Cerebellum (tissue), 5 donors: ENCODE data around the gene GBE1.

DNA sequence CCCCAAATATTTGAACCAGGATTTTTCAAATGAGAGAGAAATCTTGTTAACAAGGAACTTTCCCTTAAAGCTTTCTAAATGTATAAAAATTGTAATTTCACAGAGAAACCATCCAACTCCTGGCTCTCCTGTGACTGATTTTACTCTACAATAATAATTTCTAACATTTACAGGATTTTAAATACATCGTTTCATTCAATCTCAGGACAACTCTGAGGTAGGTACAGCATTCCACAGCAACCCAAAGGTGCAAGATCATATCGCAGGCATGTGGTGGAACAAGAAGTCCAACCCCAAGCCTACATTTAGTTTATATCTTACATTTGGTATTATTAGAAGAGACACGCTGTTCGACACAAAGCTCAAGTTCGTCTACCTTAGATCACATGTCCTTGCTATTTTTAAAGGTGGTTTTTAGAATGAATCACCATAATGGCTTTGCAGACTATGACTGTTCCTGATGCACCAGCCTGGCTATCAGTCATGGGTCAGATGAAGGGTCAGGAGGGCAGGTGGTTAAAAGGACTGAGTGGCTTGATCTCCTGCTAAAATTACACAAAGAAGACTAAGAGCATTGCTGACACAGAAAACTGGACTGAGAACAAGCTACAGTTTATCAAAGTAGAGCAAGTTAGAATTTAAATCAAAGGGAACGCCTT lies 26.2 kb downstream of the SHQ1 start:
- PRO-cap, 3 experiments, result no peak in any of the 3 experiments
- RAMPAGE, long total RNA, result no peak

DNA sequence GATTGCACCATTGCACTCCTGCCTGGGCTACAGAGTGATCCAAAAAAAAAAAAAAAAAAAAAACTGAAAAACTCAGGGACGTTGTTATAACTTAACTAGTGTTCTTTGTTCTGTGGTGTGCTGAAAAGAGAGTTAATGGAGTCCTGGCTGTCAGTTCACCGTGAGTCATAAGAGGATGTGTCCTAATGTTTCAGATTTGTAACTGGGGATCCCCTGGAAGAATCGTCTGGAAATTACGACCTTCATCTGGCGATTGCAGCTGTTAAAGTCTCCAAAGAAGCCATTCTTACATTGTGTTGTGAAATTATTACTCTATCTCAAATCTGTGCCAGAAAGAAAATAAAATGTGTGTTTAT lies 1.0 kb upstream of the GXYLT2 start:
- PRO-cap, 3 experiments, result no peak in any of the 3 experiments
- RAMPAGE, long total RNA, result no peak

- PRO-cap, 3 experiments, result no peak in any of the 3 experiments
- RAMPAGE, long total RNA, result no peak
Measured at GRCh38 chr3:72938270-72939173, 50.7 kb downstream of the GXYLT2 start.

GRCh38 chr3:72960497-72961164 lies 36.0 kb upstream of the PPP4R2 start:
- PRO-cap, 3 experiments, result no peak in any of the 3 experiments
- RAMPAGE, long total RNA, result no peak

- PRO-cap, 3 experiments, result no peak in any of the 3 experiments
- RAMPAGE, long total RNA, result no peak
Measured at GRCh38 chr3:72979478-72980137, 17.0 kb upstream of the PPP4R2 start.

DNA sequence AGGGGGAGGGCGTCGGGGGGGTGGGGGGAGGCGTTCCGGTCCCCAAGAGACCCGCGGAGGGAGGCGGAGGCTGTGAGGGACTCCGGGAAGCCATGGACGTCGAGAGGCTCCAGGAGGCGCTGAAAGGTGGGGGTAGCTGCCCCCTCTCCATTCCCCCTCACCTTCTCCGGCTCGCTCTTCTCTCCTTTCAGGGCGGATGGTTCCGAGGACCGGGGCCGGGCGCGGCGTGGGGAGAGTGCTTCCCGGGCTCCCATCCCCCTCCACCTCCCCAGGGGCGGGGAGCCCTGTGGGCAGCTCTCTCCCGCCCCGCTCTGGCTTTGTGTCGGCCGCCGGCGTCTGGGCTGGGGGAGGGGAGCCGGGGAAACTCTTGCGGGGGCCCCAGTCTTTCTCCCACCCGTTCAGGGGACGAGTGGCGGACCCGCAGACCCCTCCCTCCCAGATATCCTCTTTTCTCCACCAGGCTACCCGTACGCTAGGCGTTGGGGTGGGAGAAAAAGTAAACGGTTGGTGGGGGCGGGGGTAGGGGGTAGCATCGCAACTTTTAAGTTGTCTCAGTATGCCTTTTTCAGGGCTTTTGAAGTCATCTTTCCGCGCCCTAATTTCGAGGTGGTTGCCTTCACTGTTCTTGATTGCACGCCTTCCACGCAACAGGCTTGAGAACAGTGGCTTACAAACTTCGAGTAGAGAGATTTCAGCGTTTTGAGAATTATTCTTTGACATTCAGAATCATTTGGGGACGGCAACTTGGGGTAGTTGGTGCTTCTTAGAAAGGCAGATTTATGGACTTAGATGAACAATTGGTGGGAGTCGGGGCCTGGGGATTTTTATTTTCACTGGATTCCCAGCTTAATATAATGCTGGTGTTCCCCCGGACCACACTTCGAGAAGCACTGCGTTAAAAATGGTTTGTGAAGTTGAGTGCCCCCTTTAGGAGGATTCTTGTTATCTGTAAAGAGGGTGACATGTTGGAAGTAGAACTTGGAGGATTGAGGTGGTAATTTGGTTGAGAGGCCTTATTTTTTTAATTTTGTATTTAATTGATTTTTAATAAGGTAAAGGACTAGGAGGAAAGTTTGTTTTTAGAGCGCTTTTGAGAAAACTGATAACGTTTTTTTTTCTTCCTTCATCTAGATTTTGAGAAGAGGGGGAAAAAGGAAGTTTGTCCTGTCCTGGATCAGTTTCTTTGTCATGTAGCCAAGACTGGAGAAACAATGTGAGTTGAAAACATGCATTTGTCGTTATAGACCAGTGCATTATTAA lies 765 bp downstream of the PPP4R2 start:
- PRO-cap, 3 experiments, result peak in 3 of 3 experiments; most common minus-strand start position 892 of the sequence (in 2)
- RAMPAGE, long total RNA, result start-site peak on the plus strand centred at position 69 of the sequence, 90 bp wide, 19 and 10 reads in 2 replicates

GRCh38 chr3:73446431-73446890 lies 178.3 kb downstream of the PDZRN3 start:
- PRO-cap, 3 experiments, result no peak in any of the 3 experiments
- RAMPAGE, long total RNA, result no peak

GRCh38 chr3:73511537-73511985 lies 113.2 kb downstream of the PDZRN3 start:
- PRO-cap, 3 experiments, result no peak in any of the 3 experiments
- RAMPAGE, long total RNA, result no peak

DNA sequence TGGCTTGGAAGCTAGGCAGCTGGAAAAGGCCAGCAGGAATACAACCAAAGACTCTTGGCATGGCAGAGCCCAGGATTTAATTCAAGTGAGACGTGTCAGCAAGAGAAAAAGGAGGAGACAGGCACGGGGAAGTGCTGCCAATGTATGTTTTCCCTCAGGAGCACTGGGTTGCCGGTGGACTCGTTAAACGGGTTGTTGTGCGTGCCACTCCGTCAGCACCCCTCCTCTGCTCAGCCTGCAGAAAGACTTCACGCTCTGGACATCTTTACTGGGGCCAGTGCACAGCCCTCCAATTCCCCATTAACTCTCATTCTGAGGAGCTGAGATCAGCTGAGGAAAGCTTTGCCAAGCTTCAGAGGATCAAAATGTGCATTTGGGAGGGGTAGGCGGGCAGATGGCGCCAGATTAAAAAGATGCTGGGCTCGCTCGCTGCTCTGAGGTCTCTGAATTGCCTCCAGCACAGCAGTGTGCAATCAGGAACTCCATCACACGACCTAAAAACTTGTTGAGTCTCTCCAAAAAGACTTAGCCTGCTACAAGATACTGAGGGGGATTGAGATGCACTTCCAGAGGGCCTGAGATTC lies 103.6 kb downstream of the PDZRN3 start:
- PRO-cap, 3 experiments, result no peak in any of the 3 experiments
- RAMPAGE, long total RNA, result no peak

DNA sequence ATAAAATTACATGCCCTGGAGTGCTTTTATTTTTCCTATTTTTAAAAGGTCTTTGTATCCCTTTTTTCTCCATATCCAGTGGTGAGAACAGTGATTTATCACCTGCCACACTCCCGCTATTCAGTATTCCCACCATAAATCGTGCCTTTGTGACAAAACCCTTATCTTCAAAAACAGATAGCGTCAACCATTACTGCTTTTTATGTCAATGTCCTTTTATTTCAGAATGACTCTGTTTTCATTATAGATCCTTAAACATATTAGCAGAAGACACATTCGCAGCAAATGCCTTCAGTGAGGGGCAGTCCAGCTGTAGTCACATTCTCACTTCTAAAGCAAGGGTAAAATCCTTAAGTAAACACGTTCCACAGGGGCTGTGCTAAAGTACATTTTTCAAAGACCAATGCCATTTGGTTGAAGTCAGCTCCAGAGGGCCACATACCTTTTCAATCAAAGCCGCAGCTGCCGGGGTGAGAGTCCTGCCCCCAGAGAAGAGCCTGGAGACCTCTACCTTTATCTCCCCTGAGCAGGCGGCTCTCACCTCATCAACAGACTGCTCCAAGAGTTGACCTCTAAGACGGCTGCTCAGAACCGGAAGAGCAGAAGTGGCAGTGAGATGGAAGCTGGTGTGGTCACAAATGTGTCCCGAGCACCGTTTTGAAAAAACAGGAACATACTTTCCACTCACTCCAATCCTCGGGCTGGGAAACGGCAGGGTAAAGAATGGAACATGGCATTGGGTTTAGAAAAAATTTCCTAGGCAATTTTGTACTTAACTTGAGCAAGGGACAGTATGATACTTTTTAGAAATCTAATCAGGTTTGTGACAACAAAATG lies 53.3 kb downstream of the PDZRN3 start:
- PRO-cap, 3 experiments, result no peak in any of the 3 experiments
- RAMPAGE, long total RNA, result no peak

DNA sequence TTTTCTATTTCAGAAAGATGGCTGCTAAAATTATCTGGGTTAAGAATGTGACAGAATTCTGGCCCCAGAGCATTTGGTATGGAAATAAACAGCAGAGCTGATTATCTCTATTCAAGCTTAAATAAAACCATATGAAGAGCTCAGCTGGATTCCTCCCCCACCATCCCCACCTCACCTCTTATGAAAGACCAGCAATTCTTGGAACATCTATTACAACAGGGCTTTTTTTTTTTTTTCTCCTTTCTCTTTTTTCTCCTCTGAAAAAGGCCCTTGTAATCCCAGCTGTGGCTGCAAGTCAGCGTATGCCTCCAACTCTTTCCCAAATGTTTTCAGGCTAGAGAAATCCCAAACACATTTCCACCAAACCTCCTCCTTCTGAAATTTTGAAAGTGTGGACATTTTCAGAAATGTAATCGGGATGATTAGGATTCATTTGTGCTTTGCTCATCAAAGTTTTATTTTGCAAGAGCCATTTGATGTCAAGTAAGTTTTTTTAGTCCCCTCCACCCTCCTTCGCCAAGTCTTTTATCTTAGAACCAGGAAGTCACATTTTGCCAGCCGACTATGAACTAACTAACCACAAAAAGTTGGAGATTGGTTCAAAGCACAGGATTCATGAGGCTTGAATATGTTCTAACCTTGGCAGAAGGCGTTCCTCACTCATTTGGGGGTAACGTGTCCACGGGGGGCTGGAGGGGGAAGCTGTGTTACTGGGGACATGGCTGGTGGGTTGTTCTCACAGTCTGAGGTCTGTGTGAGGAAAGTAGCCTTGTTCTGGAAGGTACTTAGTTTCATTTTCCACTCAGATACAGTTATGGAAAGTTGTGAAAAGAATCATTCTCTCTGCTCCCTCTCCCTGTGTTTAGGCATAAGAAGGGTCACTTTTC lies 142.1 kb upstream of the PDZRN3 start:
- PRO-cap, 3 experiments, result no peak in any of the 3 experiments
- RAMPAGE, long total RNA, result no peak

DNA sequence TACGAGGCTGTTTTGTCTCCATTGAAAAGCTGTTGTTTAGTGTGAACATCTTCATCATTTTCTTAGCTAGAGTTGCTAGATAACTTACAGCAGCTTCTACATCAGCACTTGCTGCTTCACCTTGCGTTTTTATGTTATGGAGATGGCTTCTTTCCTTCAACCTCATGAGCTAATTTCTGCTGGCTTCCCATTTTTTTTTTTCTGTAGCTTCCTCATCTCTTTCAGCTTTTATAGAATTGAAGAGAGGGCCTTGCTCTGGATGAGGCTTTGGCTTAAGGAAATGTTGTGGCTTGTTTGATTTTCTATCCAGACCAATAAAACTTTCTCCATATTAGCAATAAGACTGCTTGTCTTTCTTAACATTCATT lies 379.8 kb upstream of the ZNF717 start:
- PRO-cap, 3 experiments, result no peak in any of the 3 experiments
- RAMPAGE, long total RNA, result no peak

DNA sequence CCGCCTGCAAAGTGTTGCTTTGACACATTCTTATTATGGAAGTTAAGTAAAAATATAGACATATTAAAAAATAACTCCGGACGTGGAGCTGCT lies 163 bp downstream of the ROBO2 start:
- PRO-cap, 3 experiments, result no peak in any of the 3 experiments
- RAMPAGE, long total RNA, result no peak

DNA sequence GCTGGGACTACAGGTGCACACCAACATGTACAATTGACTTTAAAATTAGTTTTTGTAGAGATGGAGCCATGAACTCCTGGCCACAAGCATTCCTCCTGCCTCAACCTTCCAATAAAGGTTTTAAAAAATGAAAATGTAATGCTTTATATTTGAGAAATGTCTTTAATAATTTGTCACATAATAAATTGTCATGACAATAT lies 1057.7 kb downstream of the ROBO1 start:
- PRO-cap, 3 experiments, result peak in 1 of 3 experiments; most common minus-strand start position 116 of the sequence (in 1)
- RAMPAGE, long total RNA, result no peak

DNA sequence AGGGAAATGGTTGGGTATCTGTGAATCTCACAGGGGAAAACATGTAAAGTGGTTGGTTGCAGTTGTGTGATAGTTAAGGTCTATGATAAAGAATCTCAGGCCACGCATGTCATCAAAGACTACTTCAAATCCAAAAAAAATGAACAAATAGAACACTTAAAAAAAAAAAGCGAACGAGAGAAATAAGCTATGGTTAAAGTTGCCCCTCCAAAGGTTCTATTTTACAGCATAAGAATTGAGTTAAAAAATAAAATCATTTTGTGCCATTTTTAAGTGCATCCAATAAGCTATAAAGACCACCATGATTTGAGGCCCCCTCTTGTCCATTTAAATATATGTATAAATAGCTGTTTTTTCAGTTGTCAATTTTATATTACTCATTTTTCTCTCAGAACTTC lies 1008.6 kb downstream of the ROBO1 start:
- PRO-cap, 3 experiments, result no peak in any of the 3 experiments
- RAMPAGE, long total RNA, result no peak

GRCh38 chr3:78843987-78844790 lies 923.6 kb downstream of the ROBO1 start:
- PRO-cap, 3 experiments, result no peak in any of the 3 experiments
- RAMPAGE, long total RNA, result no peak

- PRO-cap, 3 experiments, result no peak in any of the 3 experiments
- RAMPAGE, long total RNA, result no peak
Measured at GRCh38 chr3:80993415-80994033, 767.9 kb downstream of the GBE1 start.

DNA sequence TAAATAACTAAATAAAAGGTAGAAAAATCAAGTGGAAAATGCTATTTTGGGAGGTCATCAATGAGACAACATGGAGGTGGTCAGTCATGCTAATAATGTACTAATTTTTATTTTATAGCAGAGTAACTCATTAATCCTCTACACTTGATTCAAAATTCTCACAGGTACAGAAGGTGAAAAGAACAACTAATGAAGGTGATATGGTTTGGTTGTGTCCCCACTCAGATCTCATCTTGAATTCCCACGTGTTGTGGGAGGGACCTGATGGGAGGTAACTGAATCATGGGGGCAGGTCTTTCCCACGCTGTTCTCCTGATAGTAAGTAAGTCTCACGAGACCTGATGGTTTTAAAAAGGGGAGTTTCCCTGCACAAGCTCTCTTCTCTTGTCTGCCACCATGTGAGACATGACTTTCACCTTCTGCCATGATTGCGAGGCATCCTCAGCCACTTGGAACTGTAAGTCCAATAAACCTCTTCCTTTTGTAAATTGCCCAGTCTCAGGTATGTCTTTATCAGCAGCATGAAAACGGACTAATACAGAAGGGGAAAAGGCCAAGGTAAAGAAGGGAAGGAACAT lies 2.7 kb downstream of the GBE1 start:
- PRO-cap, 3 experiments, result no peak in any of the 3 experiments
- RAMPAGE, long total RNA, result no peak

GRCh38 chr3:81760800-81762006 lies at the start of gene GBE1:
TSS of gene GBE1 (minus strand) at chr3:81761645.
- PRO-cap, 3 experiments, result peak in 3 of 3 experiments; most common plus-strand start chr3:81761873 (in 2); most common minus-strand start chr3:81761196 (in 3)
- RAMPAGE, long total RNA, result no peak

DNA sequence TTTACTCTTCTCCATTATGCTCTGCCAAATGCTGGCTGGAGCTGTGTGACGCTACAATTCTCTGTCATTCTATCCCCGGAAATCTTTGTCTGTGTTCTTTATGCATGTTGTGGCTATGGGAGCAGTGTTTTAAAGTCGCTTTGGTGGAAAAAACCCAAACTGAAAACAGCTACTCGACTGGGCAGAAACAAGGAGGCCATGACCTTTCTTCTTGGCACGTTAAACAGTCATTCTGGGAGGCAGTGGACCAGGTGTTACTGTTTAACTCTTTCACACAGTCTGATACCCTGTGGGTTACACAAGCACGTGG lies 55.4 kb upstream of the GBE1 start:
- PRO-cap, 3 experiments, result no peak in any of the 3 experiments
- RAMPAGE, long total RNA, result no peak